Skin of body (tissue), 2 donors: ENCODE results near the genes ENC1, HMGCR, CERT1, S100Z and ZBED3.

DNA sequence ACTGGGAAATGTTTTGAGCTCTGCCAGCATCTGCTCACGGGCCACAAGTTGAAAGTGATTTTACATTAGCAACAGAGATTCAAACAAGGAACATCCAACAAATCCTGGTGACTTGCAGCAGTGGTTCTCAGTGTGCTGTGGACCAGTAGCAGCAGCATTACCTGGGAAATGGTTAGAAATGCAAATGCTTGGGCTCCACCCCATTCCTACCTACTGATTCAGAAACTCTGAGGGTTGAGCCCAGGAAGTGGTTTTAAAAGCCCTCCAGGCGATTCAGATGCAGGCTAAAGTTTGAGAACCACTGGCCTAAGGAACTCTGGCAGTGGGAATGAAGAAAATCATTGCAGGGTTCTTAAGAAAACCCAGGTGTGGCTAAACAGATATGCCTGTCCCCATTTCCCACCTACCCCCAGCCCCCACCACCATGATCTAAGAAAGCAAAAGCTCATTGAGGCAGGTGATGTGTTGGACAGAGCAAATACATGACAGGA is 398.8 kb downstream of the ENC1 start:
- RAMPAGE, long total RNA: no peak

DNA sequence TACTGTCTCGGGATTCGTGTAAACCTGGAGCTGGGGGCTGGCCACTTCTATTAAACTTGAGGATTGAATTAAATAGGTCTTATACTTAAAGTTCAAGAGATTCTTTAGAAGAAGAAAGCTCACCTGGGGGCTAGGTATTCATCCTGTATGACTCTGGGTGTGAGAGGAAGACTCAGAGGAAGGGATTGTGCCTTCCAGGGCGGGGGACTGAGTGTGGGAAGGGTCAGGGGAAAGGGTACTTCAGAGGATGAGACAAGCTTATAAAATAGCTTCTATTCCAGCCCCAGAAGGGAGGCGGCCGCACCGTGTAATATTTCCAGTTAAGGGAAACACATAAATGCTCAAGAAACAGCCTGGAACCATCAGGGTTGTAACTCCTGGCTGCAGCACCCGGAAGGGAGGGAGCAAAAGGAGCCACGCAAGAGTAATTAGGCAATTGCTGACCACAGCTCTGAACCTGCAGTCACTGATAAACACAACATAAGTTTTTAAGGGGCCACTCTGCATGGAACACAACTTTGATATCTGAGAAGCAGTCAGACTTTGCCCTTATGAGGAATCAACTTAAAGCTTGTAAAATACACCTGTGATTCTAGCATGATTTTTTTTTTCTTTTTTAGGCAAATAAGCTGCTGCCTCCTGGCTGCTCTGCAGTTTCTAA is 382.9 kb downstream of the ENC1 start:
- RAMPAGE, long total RNA: no peak

DNA sequence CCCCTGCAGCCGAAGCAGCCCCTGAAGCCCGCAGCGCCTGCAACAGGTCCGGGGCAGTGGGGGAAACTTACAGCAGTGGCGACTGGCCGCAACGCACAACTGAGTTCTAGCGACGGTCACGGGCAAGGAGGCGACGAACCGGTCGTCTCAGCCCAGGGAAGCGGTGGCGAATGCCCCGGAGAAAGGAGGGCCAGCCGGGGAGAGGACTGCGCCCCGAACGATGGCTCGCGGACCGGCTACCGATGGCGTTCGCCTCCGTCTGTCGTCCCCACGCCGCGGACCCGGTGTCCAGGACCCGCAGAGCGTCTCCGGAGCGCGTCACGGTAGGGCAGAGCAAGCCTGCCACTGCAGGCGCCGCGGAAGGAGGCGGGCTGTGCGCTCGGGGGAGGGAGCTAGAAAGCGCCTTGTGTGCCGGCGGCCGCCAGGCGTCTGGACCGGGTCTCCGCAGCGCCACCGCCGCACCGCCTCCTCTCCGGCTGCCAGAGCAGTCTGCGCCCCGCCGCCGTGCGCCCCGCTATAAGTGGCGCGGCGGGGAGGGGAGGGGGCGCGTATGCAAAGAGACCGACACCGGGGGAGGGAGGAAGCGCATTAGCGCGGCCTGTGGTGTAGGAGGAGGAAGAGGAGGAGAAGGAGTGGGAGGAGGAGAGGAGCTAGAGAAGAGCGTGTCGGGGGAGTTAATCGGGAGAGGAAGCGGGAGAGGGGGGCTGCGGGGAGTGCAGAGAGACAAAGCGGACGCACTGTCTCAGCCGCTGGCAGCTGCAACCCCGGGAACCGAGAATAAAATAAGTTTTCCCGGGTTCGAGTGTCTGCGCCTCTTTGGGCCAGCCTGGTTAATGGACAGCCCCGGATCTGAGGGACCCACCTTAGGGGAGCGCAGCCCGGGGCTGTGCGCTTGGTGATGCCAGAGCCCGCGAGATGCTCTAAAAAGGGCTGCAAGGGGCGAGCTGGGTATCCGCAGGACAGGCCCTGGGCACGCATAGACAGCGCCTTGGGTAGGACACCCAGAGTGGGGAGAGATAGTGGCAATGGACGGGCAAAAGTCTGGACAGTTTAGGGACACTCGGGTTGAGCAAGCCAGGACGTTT is at the start of gene ENC1:
Gene ENC1, minus strand, starts transcription at position 493 of the 1,085 bp plus-strand sequence.
- RAMPAGE, long total RNA: no peak

DNA sequence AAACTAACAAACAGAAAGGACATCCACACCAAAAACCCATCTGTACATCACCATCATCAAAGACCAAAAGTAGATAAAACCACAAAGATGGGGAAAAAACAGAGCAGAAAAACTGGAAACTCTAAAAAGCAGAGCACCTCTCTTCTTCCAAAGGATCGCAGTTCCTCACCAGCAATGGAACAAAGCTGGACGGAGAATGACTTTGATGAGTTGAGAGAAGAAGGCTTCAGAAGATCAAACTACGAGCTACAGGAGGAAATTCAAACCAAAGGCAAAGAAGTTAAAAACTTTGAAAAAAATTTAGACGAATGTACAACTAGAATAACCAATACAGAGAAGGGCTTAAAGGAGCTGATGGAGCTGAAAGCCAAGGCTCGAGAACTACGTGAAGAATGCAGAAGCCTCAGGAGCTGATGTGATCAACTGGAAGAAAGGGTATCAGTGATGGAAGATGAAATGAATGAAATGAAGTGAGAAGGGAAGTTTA is 22.3 kb downstream of the HEXB start:
- RAMPAGE, long total RNA: no peak

DNA sequence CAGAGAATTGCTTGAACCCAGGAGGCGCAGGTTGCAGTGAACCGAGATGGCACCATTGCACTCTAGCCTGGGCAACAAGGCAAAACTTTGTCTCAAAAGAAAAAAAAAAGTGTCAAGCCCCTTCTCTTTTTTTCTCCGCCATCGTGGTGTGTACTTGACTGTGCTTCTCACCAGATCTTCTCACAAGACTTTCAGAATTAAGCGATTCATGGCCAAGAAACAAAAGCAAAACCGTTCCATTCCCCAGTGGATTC is 65.2 kb upstream of the FAM169A start:
- RAMPAGE, long total RNA: no peak

DNA sequence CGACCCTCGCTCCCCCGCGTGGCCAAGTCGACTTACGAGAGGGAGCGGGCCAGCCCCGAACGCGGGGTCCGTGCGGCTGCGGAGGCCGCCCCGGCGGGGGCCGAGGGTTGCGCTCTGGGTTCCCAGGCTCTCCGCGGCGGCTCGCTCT is 995 bp upstream of the GCNT4 start:
- RAMPAGE, long total RNA: no peak

DNA sequence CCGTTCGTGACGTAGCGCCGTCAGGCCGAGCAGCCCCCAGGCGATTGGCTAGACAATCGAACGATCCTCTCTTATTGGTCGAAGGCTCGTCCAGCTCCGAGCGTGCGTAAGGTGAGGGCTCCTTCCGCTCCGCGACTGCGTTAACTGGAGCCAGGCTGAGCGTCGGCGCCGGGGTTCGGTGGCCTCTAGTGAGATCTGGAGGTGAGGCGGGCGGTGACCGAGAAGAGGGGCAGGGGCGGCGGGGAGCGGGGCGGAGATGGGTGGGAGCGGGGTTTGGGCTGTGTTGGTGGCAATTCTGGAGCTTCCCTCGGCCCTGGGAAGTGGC is at the start of gene HMGCR:
Gene HMGCR, plus strand, starts transcription at position 121 of the 325 bp plus-strand sequence.
- RAMPAGE, long total RNA: no peak

DNA sequence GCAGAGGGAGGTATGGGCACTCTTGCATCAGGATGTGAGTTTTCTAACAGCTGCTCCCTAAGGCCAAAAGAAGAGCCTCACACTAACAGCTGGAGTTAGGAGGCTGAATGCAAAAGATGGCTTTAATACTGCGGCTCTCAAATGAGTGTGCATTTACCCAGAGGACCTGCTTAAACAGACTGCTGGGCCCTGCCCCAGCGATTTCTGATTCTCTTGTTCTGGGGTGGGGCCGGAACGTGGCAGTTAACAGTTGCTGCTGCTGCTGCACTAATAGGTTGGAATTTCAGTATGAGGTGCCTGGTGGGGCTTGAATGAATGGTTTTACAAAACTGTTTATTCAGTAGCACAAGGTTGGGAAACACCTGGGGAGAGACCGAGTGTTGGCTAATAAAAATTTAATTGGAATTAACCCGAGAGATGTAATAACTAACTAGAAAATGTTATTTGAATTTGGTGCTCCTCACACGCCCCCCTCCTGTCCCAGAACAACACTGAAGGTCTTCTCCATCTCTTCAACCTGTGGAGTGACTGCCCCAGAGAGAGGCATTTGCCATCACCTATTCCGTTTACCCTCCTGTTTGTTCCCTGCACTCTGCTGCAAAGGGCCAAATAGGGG is 26.2 kb downstream of the HMGCR start:
- RAMPAGE, long total RNA: no peak

- RAMPAGE, long total RNA: no peak
Measured at GRCh38 chr5:75511532-75512461, at the start of gene CERT1. CERT1 (minus strand) TSS chr5:75511629.

GRCh38 chr5:75566543-75567345 is 44.5 kb upstream of the ANKDD1B start:
- RAMPAGE, long total RNA: no peak

DNA sequence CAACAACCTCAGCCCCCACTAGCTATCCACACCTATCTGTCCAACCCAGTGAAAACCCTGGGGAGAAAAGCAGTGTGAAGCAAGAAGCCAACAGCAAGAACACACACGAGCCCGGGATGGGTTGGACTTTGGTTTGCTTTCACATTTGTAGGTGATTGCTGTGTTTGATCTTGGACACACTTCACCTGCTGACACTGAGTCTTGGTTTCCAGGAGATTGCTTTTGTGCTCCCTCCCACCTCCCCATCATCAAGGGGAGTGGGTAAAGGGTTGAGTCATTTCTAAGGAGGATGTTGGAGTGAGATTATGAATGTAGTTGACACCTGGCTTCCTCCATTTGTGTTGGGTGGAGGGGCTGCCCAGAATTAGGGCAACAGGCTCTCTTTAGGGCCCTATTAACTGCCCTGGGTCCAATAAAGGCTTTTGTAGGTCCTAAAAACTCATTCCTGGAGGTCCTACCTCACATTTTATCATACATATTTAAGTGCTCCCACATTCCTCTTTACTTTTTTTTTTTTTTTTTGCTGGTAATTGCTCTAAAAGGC is 37.5 kb downstream of the ANKDD1B start:
- RAMPAGE, long total RNA: no peak

- RAMPAGE, long total RNA: no peak
Measured at GRCh38 chr5:75656347-75657132, 45.3 kb downstream of the ANKDD1B start.

DNA sequence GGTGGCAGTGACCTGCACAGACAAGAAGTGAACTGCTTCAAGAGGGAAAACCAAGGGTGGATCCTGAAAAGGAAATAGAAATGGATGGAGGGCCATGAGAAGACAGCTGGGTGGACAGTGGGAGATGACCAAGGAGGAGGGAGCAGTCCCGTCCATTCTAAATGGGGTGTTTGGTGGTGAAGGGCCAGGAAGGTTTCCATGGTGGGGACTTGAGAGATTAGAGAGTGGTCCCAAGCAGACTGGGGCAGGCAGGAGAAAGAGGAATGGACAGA is 56.6 kb downstream of the F2RL2 start:
- RAMPAGE, long total RNA: no peak

- RAMPAGE, long total RNA: no peak
Measured at GRCh38 chr5:76636774-76637359, 13.7 kb upstream of the F2RL2 start.

GRCh38 chr5:76849847-76850408 is at the start of gene S100Z:
S100Z (plus strand) TSS chr5:76850014.
- RAMPAGE, long total RNA: no peak

GRCh38 chr5:77086827-77087711 is at the start of gene ZBED3:
ZBED3 (minus strand) TSS chr5:77087285.
- RAMPAGE, long total RNA: no peak

- RAMPAGE, long total RNA: no peak
Measured at GRCh38 chr5:77143840-77144433, 56.9 kb upstream of the ZBED3 start.

- RAMPAGE, long total RNA: no peak
Measured at GRCh38 chr5:77582051-77582497, 56.4 kb downstream of the OTP start.

GRCh38 chr5:77775045-77776178 is 727 bp downstream of the TBCA start:
- RAMPAGE, long total RNA: no peak

DNA sequence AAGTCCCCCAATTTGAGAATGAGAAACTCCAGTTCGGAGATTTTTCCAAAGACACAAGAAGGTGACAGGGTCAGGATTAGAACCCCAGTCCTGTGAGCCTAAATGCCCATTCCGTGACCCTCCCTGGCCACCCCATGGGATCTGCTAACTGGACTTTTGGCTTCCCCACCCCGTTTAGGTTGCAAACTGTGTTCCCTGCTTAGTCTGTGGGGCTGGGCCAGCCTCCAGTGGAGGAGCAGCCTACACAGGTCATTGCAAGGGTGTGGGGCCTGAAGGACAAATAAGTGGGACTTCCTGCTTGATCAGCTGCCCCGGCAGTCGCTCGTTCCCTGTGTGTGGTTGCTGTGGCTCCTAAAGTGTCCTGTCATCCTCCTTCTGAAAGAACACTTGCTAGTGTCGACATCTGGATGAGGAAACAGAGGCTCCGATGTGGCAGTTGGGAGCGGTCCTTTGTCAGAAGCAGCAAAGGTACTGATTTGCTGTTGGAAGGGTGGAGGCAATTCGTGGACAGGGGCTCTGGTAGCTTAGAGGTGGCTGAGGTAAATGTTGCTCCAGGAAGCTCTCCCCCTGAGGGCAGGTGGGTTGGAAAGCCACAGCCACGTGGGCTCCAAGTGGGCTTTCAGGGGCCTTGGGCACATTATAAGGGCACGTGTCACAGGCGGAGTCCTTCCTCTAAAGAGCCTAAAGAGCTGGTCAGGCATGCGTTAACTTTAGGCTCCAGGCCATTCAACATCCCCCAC is 88.9 kb upstream of the TBCA start:
- RAMPAGE, long total RNA: no peak